Measurements from ENCODE around the genes LCE2C, C1orf68, LCE1F, S100A9, S100A12, S100A7A, S100A7, S100A5 and S100A4.

- PRO-cap: unidirectional peak, plus-strand start at chr1:151989771
- RAMPAGE, long total RNA, 2 experiments: no peak in any of the 2 experiments
These were observed 4.3 kb downstream of the S100A10 start for GRCh38 chr1:151988990-151990049.

DNA sequence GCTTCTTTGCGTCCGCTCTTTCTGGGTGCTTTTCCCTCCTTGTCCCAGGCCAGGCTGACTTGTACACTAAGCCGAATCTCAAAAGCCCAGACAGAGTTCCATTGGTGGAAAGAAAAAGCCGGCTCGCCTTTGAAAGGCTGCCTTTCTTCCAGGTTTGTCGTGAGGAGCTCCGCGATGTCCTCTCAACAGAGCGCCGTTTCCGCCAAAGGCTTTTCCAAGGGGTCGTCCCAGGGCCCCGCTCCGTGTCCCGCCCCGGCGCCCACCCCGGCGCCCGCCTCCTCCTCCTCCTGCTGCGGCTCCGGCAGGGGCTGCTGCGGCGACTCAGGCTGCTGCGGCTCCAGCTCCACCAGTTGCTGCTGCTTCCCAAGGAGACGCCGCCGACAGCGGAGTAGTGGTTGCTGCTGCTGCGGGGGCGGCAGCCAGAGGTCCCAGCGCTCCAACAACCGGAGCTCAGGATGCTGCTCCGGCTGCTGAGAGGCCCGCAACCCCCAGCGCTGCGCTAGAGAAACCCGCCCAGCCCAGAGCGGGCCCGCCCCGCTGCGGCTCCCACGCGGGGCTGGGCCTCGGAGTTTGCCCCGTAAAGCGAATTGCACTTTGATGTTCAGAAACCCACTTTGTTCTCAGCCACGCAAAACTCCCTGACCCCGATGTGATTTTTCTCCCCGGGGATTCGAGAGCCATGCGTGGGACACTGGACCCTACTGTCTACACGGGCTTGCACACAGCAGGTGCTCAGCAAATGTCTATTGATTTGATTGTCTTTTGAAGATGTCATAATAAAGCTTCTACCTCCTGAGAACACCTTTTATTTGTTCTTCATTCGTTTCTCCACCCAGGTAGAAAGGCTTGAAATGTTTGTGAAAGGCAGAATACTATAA, 1.2 kb downstream of the CRCT1 start:
- PRO-cap: no peak
- RAMPAGE, long total RNA, 2 experiments: no peak in any of the 2 experiments

- PRO-cap: no peak
- RAMPAGE, long total RNA, 2 experiments: no peak in any of the 2 experiments
These were observed at the start of gene LCE2C for GRCh38 chr1:152674994-152675551. Gene LCE2C, plus strand, starts transcription at chr1:152675279.

DNA sequence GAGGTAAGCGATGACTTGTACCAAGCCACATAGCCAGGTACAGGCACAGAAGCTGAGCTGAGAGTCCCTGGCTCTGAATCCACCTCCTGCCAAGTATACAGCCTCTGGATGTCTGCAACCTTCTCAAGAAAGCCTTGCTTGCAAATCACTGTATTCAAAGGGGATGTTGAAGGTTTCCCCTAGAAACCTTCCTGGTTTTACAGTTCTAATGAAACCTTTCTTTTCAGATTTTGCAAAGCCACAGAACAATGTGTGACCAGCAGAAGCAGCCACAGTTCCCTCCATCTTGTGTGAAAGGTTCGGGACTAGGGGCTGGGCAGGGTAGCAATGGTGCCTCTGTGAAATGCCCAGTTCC, at the start of gene C1orf68:
TSS of gene C1orf68 (plus strand) at position 249 of the 355 bp plus-strand sequence.
- PRO-cap: no peak
- RAMPAGE, long total RNA, 2 experiments: no peak in any of the 2 experiments

GRCh38 chr1:152765238-152765467, 7.3 kb downstream of the KPRP start:
- PRO-cap: no peak
- RAMPAGE, long total RNA, 2 experiments: no peak in any of the 2 experiments

GRCh38 chr1:152774879-152775373, at the start of gene LCE1F:
Gene LCE1F, plus strand, starts transcription at chr1:152775140.
- PRO-cap: no peak
- RAMPAGE, long total RNA, 2 experiments: no peak in any of the 2 experiments

DNA sequence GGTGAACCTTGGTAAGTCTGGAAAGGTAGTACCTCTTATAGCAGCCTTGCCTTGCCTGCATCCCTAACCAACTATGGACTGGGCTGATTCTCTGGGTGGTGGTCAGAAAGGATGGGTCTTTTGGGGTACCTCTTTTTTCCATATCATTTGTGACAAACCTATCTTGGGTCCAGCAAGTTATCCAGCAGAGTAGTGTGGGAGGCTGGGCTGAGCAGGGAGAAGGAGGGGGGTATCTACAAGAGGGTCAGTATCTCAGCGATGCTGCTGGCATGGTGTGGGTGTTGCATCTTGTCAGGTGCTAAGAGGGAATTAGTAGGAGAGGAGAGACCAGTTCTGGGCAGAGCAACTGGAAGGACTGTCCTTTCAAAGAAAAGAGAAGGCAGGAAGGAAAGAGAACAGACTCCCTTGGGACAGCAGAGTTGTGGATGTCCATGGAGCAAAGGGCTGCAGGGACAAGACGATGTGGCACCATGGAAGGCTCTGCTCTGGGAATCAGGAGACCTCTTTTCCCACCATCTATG, 292 bp downstream of the SPRR5 start:
- PRO-cap: no peak
- RAMPAGE, long total RNA, 2 experiments: no peak in any of the 2 experiments

GRCh38 chr1:153357545-153358580, at the start of gene S100A9:
Gene S100A9, plus strand, starts transcription at chr1:153357854.
- PRO-cap: no peak
- RAMPAGE, long total RNA, 2 experiments: start-site peak on the plus strand in 2 of 2 experiments, at chr1:153357851-153357858 at its widest, 25 to 70 reads per replicate

GRCh38 chr1:153375451-153376045, at the start of gene S100A12:
Gene S100A12, minus strand, starts transcription at chr1:153375621.
- PRO-cap: no peak
- RAMPAGE, long total RNA, 2 experiments: no peak in any of the 2 experiments

- PRO-cap: no peak
- RAMPAGE, long total RNA, 2 experiments: no peak in any of the 2 experiments
These were observed 3.0 kb upstream of the S100A8 start for GRCh38 chr1:153393763-153394424.

DNA sequence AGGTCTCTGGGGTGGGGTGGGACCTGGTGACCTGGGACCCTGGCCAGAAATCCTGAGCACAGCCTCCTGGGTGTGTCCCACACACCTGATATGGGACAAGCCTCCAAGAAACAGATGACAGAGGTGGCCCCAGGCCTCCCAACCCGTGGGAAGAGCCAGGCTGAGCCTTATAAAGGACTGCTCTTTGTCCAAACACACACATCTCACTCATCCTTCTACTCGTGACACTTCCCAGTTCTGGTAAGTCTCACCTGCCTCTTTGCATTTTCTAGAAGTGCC, at the start of gene S100A7A:
TSS of gene S100A7A (plus strand) at position 197 of the 279 bp plus-strand sequence.
- PRO-cap: no peak
- RAMPAGE, long total RNA, 2 experiments: no peak in any of the 2 experiments

DNA sequence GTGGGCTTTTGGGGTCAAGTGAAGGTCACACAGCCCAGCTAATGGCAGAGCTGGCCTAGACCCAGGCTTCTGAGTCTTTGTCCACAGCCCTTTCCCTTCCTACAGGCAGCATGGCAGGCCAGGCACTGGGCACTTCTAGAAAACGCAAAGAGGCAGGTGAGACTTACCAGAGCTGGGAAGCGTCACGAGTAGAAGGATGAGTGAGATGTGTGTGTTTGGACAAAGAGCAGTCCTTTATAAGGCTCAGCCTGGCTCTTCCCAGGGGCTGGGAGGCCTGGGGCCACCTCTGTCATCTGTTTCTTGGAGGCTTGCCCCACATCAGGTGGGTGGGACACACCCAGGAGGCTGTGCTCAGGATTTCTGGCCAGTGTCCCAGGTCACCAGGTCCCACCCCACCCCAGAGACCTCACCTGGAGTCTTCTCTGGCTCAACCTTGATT, at the start of gene S100A7:
TSS of gene S100A7 (minus strand) at position 211 of the 439 bp plus-strand sequence.
- PRO-cap: no peak
- RAMPAGE, long total RNA, 2 experiments: no peak in any of the 2 experiments

- PRO-cap: no peak
- RAMPAGE, long total RNA, 2 experiments: no peak in any of the 2 experiments
These were observed 28.9 kb downstream of the S100A6 start for GRCh38 chr1:153506626-153507546.

DNA sequence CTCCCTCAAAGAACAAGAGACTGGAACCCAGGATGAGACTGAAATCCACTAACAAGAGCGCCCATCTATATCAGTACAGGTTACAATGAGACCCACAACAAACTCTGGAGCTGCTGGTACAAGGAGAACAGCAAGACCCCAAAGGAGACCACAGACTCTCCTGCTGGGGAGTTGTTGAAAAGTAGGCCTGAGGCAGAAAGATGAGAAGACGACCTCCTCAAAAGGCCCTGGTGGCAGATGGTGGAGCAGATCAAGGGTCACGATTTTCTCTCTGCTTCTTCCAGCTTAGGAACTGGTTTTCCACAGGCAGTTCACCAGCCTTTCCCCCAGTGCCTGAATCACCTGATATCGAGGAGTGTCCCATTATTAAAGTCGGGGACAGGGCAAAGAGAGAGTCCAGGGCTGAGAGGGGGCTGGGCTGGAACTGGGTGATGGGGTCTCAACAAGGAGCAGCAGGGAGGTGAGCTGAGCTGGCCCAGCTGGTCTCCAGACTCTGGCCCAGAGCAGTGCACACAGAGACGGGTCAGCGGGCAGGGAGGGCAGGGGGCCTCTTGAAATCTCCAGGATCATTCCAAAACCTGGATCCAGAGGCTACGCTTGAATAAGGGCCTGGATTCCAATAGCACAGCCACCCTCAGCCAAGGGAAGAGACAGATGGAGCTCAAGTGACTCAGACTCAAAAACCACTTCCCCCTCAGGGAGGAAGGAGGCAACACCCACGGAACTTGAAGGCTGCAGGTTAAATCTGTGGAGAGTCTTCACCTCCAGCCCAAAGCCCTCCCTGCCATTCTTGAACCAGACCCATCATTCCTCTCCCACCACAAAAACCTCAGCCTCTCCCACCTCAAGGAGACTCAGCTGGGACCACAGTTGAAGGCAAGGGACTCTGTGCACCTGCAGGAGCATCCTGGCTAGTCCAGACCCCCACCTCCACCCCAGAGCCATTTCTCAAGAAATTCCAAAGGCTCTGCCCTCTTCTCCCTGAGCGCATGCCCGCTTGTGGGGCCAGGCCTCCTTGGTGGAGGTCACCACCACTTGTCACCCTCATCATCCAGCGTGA, at the start of gene S100A5:
TSS of gene S100A5 (minus strand) at position 656 of the 1,060 bp plus-strand sequence.
- PRO-cap: no peak
- RAMPAGE, long total RNA, 2 experiments: no peak in any of the 2 experiments

DNA sequence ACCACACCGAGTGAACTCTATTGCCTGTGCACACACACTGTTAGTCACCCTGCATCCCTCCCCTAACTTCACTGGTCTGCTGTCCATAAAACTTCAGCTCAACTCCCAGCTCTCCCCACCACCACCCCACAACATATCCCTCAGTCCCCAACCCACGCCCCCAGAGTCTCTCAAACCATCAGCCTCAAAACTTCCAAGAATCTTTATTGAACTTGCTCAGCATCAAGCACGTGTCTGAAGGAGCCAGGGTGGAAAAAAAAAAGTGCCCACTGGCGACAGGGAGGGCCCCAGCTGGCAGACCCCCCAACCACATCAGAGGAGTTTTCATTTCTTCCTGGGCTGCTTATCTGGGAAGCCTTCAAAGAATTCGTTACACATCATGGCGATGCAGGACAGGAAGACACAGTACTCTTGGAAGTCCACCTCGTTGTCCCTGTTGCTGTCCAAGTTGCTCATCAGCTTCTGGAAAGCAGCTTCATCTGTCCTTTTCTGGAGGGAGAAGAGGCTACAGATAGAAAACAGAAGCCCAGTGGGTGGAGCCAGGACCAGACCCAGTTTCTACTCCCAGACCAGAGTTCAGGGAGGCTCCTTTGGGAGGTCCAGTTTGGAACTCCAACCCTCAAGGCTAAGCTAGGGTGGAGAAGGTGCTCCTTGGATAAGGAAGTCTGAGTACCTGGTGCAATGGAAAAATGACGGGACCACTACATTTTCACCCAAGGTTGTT, 2.0 kb downstream of the S100A4 start:
- PRO-cap: no peak
- RAMPAGE, long total RNA, 2 experiments: no peak in any of the 2 experiments

DNA sequence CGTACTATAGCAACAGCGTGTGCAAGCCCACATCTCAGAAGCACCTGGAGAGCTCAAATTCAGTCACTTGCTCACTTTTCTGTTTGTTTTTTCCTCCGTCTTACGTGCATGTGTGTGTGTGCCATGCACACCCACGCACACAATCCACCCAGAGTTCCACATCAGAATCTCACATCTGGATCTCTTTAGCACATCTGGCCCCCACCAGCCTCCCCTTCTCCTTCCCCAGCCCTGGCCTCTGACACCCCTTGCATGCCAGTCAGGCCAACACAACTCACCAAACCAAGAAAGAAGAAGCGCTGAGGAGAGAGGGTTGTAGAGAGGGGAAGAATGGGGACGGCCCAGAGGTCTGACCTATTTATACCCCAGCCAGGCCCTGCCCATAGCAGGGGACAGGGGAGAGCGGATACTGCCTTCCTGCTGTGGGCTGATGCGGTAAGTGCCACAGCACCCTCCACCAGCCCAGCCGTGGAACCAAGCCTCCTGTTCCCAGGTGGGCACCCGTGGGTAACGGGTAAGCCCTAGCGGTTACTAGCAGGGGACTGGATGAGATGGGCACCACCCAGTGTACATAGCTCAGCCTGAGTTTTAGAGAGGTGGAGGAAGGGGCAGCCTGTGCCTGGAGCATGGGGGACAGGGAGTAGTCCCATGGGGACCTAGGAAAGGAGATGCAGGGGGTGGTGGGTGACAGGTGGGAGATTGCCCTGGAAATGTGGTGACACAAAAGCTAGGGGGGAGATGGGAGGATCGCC, at the start of gene S100A4:
TSS of gene S100A4 (minus strand) at position 332 of the 752 bp plus-strand sequence.
- PRO-cap: bidirectional peak, plus-strand start at position 388 of the sequence, minus-strand start at position 332 of the sequence; unidirectional peak, plus-strand start at position 388 of the sequence
- RAMPAGE, long total RNA, 2 experiments: no peak in any of the 2 experiments

GRCh38 chr1:153608644-153609622, 4.0 kb downstream of the S100A16 start:
- PRO-cap: bidirectional peak, plus-strand start at chr1:153609040, minus-strand start at chr1:153609007; bidirectional peak, plus-strand start at chr1:153609467, minus-strand start at chr1:153609355
- RAMPAGE, long total RNA, 2 experiments: no peak in any of the 2 experiments

DNA sequence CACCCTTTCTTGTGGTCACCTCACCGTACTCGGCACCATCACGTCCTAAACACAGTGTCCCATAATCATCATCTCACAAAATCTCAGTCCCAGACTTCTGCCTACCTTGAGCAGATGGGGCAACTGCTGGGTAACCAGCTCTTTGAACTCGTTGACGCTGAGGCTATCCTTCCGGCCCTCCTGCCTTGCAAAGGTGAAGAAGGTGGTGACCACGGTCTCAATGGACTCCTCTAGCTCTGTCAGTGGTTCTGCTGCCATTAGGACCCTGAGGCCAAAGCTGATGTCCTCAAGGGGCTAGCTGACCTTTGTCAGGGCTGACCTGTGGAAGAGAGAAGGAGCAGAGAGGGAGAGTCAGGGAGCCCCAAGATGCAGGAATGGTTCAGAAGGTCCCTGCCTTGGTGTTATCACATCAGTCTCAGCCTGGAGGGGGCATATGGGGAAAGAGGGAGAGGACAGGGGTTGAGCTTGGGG, 1.1 kb downstream of the S100A13 start:
- PRO-cap: no peak
- RAMPAGE, long total RNA, 2 experiments: no peak in any of the 2 experiments

DNA sequence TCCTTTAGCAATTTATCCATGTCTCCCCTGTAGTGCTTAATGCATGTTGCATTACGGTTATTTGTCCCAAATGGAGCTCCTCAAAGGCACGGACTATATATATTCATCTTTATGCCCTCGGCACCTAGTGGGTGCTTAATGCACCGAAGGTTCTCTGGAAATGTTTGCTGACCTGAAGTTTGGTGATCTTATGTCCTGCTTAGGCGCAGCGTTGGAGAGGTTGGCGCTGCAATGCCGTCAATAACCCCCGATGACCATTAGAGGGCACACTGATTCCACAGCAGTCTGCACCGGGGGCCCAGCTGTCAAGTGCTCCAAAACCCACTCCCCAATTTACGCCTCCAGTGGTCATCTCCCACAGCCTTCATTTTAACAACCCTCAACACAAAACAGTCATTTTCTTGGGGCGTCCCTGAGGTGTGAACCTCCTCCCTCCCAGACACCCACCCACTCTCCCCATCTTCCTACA, 848 bp upstream of the NPR1 start:
- PRO-cap: no peak
- RAMPAGE, long total RNA, 2 experiments: no peak in any of the 2 experiments

GRCh38 chr1:153774522-153774869, 711 bp upstream of the SLC27A3 start:
- PRO-cap: no peak
- RAMPAGE, long total RNA, 2 experiments: no peak in any of the 2 experiments

Measured in prostate gland (tissue), 2 donors.